ENCODE measurements around a stretch of chr3.

DNA sequence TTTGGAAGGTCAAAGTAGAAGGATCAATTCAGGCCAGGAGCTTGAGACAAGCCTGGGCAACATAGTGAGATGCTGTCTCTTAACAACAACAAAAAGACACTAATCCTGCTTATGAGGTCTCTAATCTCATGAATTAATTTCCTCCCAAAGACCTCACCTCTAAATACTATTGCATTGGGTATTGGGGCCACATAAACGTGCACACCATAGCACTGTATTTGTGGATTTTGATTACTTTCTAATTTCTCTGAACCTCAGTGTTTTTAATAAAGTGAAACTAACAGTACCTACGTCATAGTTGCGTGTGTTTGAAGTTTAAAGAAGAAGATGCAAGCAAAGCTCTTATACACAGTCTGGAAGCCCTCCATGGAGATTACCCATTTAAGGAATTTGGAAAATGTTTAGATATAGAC lies 581.0 kb upstream of the GBE1 start:
- PRO-cap = no peak

DNA sequence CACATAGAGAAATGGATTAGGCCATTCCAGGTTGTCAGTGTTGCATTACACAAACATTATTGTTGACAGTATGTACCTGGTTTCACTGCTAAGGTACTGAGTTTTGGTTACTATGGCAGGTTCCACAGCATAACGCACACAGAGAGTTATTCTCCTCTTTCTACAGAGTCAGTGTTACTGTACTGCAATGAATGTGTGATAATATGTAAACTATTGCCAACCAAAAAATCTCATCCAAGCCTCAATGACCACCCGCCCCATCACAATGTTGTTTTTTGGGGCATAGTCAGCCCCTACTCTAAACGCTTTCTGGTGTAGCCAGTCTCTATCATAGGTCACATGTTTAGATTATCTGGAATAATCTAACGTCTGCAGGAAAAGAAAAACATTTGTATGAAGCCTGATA lies 1331.6 kb upstream of the GBE1 start:
- PRO-cap = no peak

DNA sequence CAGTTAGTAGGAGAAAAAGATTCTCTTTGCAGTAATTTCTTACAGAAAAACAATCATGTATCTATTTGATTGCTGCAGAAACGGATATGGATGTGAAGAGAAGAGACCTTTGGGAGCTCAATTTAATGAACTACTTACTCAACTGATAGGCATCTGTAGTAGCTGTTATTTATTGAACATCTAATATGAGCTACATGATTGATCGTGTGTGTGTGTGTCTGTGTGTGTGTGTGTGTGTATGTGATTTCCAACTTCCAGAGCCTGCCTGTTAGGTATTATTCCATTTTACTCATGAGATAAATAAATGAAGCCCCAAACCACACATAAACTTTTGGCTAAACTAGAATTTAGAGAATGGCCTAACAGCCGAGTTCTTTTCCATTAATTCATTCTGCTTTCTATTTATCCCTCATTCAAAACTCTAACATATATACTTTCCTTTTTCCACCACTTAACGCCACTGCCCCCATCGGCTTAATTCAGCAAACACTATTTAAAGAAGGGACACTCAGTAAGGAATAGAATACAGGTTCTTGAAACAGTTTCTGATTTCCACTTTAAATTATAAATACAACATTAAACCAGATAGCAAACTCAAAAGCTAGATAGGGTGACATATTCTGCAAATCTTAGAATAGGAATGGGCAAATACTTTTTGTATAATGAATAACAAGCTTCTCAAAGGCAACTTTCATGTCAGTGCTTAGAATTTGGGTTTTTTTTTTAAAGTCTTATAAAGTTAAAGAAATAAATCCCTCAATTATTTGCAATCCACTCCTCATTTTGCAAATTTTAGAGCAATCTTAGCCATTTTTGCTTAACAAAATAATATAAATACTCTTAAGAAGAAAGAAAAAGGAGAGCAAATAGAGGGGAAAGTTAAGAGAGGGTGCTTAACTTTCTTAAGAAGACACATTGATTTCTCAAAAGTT lies 47.9 kb downstream of the VGLL3 start:
- PRO-cap = no peak

GRCh38 chr3:87375331-87375586 lies 98.9 kb upstream of the POU1F1 start:
- PRO-cap = no peak

DNA sequence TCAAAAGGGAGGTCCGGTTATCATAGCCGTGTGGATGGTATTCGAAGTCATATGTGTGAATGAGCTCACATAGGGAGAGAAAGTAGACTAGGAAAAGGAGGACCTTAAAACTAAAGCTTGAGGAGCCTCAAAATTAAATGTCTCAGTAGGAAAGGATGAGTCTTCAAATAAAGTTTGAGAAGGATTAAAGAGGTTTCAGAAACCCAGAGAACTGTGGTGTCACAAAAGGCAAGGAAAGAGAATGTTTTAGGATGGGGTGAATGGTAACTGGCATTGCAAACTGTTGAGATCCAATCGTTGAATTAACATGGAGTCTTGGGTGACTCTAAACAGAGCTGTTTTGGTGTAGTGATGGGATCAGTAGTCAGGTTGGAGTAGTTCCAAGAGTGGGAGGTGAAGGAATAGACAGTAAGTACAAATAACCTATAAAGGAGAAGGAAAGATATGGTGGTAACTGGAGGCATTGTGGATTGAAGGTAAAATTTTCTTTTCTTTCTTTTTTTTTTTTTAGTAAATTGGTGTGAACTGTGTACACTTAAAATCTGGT lies 8.4 kb downstream of the ZNF654 start:
- PRO-cap = no peak

- PRO-cap = no peak
These were observed 332.7 kb upstream of the EPHA3 start for GRCh38 chr3:88774844-88775044.

DNA sequence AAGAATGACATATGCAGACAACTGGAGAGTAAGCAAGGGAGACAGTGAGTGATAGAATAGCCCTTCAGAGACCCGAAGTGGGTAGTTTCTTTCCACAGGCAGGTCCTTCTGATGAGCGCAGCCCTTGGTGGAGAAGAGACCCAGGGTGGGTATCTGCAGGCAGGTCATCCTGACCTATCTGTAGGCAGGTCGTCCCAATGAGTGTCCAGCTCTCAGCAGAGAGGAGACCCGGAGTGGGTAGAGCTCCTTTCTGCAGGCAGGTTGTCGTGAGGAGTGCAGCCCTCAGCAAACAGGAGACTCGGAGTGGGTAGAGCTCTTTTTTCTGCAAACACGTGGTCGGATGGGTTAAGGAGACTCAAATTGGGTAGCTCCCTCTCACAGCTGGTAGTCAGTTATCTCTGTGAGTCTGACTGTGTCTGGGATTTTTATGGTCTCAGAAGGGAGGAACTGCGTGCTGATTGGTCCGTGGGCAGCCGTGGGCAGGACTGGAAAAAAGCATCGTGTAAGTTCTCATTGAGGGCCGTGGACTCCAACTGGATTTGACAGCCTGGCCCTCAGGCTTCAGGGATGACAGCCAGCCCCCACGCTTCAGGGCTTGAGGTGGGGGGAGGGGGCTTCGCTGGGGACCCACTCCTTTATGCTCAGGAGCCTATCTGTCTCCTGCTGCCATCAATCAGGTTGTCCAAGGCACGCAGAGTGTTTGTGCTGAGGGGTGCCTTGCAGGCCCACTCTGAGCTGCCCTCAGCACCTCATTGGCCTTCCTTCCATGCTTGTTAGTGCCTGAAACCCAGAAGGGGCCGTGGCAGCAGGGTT lies 463.8 kb downstream of the EPHA3 start:
- PRO-cap = no peak

DNA sequence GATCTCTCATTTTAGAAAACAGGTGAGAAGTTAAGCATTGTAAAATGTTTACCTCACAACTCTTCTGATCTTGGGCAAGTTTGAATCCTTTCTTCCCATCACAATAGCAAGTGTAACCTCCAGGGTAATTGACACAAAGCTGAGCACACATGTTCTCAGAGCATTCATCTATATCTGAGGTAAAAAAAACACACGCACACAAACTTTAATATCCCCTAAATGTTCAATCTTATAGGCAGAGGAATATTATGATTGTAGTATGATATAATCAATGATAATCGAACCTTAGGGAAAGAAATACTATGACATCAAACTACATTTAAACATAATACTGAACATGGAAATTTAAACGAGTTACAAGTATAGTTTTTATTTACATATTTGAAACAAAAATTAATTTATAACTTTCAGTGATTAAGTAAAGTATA lies 75.3 kb downstream of the PROS1 start:
- PRO-cap = no peak

DNA sequence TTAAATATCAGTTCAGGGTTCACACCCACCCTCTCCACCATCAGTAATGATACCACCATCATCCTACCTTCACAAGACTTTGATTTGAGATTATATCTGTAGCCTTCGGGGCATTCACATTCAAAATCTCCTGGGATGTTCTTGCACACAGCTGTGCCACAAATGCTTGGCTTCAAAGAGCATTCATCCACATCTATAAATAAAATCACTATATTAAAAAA lies 73.0 kb downstream of the PROS1 start:
- PRO-cap = no peak

DNA sequence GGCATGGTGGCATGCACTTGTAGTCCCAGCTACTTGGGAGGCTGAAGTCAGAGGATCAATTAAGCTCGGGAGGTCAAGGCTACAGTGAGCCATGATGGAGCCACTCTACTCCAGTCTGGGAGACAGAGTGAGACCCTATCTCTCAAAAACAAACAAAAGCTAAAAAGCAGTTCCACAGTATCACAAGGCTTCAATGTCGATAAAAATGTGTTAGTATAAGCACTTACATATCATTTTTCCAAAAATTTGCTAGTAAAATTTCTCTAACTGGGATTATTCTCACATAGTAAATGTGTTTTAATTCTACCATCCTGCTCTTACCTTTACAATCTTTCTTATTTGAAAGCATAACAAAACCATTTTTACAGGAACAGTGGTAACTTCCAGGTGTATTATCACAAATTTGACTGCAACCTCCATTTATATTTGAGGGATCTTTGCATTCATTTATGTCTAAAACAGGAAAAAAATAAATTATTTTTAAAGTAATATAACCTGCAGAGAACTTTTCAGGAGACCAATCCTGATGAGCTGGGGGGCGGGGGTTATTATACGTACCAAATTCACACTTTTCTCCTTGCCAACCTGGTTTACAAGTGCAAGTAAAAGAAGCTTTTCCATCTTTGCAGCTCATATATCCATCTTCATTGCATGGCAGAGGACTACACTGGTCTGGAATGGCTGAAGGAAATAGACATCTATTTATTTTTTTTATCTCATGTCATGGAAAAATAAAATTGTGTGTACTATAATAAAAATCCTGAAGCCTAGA lies 68.0 kb downstream of the PROS1 start:
- PRO-cap = no peak

DNA sequence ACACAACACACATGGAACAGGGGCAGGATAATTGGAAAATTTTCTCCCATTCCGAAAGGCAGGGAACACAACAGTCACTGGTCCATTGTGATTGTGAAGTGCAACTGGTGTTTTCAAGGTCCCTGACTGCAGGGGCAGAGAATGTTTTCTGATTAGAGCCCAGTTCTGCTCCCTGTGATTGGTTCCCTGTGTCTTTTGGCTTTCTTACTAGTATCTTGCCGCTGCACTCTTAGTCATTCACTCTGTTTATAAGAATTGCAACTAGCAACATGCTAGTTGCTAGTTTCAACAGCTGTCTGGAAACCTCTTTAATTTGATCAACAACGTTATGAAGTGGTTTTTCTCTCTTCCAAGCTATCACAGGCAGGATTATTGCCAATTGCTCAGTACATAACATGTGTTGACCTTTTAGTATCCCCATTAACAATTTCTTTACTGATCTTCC lies 177.5 kb downstream of the EPHA6 start:
- PRO-cap = no peak

- PRO-cap = no peak
These were observed 4.3 kb upstream of the GABRR3 start for GRCh38 chr3:98039170-98039985.

GRCh38 chr3:98325010-98325676 lies 28.5 kb upstream of the OR5K4 start:
- PRO-cap = no peak

GRCh38 chr3:98612424-98613639 lies 19.4 kb upstream of the CPOX start:
- PRO-cap = no peak

DNA sequence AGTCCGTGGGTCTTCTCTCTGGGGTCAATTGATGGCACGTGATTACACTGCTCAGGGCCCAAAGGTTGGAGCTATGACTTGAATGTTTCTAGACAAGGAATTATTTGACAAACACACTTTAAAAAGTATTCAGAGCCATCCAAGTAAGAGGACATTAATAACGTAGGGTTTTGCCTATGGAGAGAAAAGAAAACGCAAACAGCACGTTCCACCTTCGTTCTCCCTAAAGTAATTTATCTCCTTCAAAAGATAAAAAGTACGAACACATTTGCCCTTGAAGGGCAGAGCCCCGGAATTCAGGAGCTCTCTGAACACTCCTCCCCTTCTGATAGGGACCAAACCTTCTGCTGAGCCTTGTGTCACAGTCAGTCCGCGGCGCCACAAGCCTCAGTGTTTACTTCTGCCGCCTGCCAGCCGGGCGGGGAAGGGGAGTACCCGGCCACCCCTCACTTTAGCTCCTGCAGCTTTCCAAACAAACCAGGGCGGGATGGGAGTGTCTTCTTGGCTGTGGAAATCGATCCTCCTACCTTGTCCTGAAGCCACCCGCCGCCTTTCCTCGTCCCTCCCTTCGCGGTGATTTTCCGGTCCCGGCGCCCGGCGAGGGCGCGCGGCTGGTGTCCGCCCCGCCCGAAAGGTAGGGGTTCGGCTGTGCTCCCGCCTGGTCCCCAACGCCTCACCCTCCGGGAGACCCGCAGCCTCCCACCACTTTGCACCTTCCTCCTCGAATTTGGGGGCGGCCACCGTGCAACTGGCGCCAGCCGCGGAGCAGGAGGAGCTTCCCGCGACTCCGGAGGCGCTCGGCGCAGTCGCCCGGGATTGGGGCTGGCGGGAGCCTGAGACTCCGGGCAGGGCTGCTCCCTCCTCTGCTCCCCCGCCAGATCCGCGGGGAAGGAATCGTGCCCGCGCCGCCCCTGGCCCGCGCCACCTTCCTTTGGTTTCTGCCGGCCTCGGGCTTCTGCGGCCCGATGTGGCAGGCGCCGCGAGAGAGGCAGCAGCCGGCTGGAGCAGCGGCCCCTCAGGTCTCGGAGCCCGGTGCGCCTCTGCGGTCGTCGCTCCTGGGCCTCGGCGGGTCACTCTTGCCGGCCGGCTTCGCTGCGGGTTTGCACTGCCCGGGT lies 30.9 kb upstream of the ST3GAL6 start:
- PRO-cap = bidirectional peak, plus-strand start at position 390 of the sequence, minus-strand start at position 330 of the sequence

DNA sequence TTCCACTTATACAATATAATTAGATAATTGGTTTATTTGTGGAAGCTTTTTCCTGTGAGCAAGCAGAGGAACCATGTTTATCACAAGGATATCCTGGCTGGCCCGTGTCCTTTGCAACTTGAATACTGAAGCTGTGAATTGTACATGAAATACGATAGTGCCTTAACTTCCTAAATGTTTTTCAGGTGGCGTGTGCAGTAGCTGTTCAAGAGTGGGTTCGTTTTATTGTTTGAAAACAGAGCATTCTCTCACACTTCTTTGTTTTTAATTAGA lies 2.7 kb downstream of the ST3GAL6 start:
- PRO-cap = no peak

DNA sequence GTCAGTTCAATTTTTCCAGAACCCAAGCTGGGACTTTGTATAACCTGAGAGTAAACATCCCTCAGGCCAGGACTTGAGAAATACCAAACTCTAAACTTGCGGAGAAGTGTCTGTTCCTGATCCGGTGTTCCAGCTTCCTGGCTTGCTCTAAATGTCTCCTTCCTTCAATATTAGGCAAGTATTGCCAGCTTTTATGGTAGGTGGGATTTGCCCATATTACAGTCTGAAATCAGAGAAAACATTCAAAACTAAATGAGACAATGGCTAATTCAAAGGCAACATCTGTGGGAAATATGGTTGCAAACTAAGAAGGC lies 88.4 kb upstream of the COL8A1 start:
- PRO-cap = no peak

DNA sequence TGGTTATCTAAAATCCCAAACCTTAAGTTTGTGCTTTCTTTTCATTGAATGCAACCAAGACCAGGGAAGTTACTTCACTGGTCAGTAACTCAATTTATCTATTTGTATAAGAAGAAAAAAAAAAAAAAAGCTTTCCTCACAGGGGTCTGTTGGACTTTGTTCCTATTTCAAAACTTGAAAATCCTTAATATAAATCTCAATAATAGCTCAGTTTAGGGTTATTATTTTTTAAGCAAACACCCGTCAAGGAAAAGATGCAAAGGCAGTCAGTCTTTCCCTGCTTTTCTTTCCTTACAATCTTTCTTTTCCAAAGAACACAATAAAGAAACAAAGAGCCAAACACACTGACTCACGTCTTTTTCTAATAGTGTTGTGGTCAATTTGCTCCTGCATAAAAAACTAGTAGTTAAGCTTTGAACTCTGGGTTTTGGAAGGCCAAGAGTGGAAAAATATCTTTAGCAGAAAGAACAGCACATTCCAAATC lies 18.0 kb downstream of the COL8A1 start:
- PRO-cap = no peak

DNA sequence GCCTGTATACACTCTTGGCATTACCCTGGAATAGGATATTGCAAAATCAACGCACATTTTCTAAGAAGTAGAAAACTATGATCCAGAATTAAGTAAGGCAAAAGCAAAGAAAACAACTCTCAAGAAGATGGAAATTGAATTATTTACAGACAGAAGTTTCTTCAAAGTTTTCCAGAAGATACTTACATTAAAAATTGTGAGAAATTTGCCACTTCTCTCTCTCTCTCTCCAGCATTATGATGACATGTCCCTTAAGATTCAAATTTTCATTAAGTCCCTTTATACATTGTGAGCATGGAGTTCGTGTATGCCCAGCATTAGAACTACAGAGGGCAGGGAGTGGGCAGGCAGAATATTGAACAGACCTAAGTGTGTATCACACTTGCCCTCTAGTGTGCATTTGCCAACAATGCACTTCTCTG lies 28.5 kb upstream of the CMSS1 start:
- PRO-cap = no peak

DNA sequence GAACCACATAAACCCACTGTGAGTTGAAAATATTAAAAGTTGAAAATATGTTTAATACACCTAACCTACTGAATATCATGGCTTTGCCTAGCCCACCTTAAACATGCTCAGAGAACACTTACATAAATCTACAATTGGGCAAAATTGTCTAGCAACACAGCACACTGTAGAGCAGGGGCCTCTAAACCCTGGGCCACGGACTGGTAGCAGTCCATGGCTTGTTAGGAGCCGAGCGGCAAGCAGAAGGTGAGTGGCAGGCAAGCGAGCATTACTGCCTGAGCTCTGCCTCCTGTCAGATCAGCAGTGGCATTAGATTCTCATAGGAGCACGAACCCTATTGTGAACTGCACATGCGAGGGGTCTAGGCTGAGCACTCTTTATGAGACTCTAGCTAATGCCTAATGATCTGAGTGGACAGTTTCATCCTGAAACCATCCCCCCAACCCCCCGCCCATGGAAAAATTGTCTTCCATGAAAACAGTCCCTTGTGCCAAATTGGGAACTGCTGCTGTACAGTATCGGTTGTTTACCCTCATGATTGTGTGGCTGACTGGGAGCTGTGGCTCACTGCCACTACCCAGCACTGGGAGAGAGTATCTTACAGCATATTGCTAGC lies 26.0 kb downstream of the CMSS1 start:
- PRO-cap = no peak